AG09309 (cell line): ENCODE measurements around the genes KRTAP21-2, IFNAR2, GART and ITSN1.

DNA sequence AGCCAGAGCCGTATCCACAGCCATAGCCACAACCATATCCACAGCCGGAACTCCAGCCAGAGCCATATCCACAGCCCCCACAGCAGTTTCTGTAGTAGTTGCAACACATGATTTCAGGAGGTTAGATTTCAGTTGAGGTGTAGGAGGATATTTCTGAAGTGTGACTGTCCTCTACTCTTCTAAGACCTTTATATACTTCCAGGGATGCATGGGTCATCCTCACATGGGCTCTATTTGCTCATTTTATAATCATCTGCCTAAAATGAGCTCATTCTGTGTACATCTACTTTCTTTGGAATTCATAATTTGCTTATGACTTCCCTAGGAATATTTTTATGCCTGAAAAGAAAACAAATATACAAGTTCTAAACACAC is at the start of gene KRTAP21-2:
Gene KRTAP21-2 (minus strand): TSS at position 166 of the 375 bp plus-strand sequence.
- RRBS: no CpG with 5 or more reads among the region's 2 CpGs

DNA sequence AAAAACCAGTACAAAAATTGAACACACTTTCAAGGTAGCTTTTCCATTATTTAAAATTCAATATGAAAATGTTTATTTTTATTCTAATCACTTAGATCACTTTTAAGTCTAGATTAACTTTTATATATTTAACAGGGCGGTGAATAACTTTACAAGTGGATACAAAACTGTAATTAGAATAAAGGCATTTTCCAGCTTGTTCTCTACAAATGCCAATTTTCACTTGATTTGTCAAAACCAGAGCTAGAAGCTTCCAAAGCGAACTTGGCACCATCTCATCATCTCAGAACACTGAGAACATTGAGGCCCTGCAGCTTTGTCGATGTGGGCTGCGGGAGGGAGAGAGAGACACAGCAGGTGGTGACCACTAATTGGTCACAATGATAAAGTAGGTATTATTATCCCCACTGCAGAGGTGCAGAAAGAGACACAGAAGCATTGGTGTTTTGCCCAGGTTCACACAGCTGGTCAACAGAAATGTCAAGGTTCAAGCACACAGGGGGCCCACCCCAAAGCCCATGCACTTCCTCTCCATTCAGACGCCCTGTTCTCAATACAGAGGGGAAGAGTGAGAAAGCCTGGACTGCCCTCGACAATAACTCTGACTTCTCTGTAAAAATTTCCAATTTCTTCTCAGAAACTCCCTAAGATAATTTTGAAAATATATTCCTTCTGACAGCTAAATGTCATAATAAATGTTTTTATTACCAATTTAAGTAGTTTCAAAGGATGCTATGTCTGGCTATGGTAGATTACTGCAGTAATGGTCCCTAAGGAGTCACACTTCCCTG is 72.2 kb upstream of the KRTAP19-8 start:
- RRBS: no CpG with 5 or more reads among the region's 6 CpGs

DNA sequence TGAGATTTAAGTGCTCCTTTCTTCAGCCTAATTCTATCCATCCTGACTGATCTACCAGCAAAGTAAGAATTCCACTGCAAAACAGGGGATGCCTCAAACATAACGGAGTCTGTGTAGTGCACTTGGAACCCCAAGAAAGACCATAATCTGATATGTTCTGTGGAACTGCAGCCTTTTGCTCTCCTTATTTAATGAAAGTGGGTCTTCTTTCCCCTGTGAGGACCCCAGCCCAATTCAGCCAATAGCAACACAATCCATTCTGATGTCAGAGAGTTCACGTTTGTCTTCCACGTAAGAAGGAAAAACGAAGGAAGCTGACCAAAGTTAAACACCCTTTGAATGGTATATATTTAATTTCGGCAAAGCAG is 112.8 kb downstream of the TIAM1 start:
- RRBS: no CpG with 5 or more reads among the region's 5 CpGs

- RRBS: no CpG with 5 or more reads among the region's 3 CpGs
These were observed 11.8 kb upstream of the SOD1 start for GRCh38 chr21:31647680-31648101.

- RRBS: no CpG with 5 or more reads among the region's 9 CpGs
These were observed 18.9 kb downstream of the SOD1 start for GRCh38 chr21:31678128-31679044.

- RRBS: no CpG with 5 or more reads among the region's 2 CpGs
These were observed 30.3 kb downstream of the SCAF4 start for GRCh38 chr21:31701563-31702023.

DNA sequence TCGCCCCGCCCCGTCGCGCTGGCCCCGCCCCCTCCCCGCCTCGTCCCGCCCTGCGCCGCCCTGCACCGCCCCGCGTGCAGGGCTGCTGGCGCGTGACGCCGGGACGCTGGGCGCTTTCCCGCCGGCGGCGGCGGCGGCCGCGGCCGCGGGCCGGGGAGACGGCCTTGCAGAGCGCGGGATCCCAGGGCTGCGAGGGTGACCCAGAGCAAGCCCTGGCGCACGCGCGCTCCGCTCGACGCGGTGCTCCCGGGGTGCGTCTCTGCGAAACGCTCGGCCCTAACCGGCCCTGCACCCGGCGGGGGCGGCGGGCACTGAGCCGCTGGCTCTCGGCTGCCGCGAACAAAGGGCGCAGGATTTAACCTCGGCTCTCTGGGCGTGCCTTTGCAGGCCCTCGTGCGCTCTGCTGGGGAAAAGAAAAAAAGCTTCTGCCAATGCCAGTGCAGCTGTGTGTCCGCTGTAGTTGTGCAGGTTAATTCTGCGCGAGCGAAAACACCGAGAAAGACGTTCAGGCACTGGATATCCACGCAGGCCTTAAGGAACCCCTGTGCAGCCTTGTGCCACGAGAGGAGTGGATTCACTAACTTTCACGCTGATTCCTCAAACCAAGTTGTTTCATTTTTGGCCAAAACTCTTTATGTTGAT is 362 bp upstream of the SCAF4 start:
- RRBS: 3% methylated on average over 19 of the region's 71 CpGs

DNA sequence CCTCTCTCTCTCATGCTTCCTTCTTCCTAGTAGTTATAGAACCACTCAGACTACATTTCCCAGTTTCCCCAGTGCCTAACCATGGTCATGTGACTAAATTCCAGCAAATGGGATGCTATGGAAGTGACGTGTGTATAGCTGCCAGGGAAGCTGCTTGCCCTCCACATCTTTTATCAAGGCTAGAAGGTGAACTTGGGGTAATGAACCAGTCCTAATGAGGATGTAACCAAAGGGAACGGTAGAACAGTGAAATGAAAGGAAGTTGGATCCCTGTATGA is 184.0 kb downstream of the MIS18A start:
- RRBS: no CpG with 5 or more reads among the region's 2 CpGs

GRCh38 chr21:32413620-32414189 is 1.2 kb downstream of the EVA1C start:
- RRBS: no CpG with 5 or more reads among the region's 10 CpGs

- RRBS: no CpG with 5 or more reads among the region's 8 CpGs
These were observed 22.9 kb upstream of the IFNAR2 start for GRCh38 chr21:33206785-33207239.

DNA sequence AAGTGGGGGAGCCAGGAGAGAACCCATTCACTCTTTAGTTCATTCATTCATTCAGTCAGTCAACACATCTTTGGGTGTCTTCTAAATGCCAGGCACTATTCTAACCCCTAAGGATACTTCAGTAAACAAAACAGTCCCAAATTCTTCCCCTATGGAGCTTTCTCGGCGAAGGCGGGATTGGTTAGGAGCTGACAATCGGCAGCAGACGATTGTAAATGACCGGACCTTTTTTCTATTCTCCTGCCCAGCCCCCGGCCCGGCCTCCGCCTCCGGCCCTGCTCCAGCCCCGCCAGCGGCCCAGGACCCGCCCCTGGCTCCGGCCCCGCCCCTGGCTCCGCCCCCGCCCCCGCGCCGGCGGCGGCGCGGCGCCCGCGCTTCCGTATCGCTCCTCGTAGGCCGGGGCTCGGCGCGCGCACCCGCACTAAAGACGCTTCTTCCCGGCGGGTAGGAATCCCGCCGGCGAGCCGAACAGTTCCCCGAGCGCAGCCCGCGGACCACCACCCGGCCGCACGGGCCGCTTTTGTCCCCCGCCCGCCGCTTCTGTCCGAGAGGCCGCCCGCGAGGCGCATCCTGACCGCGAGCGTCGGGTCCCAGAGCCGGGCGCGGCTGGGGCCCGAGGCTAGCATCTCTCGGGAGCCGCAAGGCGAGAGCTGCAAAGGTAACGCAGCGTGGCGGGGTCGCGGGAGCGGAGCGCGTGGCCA is at the start of gene IFNAR2:
Gene IFNAR2 (plus strand): TSS at position 380 of the 701 bp plus-strand sequence.
- RRBS: 2% methylated on average over 49 of the region's 78 CpGs

GRCh38 chr21:33230798-33231055 is 989 bp downstream of the IFNAR2 start:
- RRBS: no CpG with 5 or more reads among the region's 11 CpGs

DNA sequence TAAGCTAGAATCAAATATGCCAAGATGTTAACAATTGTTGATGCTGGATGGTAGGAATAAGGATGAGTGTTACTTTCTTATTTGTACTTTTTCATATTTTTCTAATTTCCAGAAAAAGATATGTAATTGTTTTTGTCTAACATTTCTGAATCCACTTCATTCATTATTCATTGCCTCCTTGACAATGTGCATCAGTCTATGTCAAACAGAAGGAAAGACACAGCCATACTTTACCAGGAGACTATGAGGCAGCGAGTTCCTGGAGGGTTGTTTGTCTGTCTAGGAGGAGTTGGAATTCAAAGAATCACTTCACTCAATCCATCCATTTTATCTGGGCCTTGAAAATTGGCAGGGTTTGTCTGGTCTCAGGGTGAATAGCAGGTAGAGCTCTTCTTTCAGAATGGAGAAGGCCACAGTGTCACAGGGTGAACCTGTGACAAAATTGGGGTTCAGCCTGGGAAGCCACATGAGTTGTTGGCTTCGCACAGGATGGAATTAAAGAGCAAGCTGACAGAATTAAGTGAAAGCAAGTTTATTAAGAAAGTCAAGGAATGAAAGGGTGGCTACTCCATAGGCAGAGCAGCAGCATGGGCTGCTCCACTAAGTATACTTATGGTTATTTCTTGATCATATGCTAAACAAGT is 4.7 kb downstream of the IFNAR2 start:
- RRBS: no CpG with 5 or more reads among the region's 2 CpGs

DNA sequence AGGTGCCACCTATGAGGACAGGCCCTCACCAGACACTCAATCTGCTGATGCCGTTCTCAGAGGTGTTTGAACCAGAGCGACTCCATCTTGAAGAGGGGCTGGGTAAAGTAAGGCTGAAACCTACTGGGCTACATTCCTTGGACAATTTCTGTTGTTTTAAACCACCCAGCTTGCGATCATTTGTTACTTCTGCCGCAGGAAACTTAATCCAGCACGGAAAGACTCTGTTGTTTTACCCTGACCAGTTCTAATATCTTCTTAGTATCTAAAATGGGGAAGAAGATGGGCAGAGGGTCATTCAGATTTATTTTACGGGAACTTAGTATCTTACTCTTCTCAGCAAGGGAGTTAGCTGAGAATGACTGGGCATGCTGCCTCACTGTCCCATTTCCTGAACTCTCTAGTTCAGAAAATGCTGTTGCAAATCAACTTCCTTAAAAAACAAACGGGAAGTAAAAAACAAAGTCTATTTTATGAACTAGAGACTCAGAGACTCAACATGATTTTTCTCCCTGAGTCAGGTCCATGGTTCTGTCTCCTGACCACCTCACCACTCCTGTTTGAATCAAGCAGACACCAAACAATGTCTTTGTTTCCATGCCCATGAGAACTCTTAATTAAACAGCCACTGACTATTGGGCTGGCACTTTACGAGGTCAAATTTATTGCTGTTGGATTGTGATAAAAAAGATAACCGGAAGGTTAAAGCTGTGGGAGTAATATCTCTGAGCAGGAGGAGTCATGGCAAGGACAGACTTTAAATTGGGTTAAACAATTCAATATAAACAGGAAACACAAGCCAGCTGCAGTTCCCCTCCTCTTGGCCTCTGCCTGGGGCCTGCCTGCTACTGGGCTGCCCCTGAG is 23.8 kb upstream of the IFNAR1 start:
- RRBS: no CpG with 5 or more reads among the region's 9 CpGs

DNA sequence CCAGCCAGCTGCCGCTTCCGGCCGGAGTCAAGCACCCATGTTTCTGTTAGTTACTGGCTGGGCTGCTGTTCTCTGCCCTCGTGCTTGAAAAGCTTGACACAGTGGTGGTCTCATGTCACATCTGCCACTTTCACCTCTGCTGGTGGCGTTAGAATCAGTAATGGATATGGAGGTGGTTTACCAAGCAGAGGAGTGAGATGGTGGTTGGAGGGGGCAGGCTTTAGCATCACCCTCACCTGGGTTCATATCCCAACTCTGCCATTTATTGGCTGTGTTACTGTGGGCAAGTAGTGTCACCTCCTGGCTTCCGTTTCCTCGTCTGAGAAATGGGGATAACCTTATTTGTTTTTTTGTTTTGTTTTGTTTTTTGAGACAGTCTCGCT is 21.2 kb downstream of the IFNGR2 start:
- RRBS: no CpG with 5 or more reads among the region's 8 CpGs

DNA sequence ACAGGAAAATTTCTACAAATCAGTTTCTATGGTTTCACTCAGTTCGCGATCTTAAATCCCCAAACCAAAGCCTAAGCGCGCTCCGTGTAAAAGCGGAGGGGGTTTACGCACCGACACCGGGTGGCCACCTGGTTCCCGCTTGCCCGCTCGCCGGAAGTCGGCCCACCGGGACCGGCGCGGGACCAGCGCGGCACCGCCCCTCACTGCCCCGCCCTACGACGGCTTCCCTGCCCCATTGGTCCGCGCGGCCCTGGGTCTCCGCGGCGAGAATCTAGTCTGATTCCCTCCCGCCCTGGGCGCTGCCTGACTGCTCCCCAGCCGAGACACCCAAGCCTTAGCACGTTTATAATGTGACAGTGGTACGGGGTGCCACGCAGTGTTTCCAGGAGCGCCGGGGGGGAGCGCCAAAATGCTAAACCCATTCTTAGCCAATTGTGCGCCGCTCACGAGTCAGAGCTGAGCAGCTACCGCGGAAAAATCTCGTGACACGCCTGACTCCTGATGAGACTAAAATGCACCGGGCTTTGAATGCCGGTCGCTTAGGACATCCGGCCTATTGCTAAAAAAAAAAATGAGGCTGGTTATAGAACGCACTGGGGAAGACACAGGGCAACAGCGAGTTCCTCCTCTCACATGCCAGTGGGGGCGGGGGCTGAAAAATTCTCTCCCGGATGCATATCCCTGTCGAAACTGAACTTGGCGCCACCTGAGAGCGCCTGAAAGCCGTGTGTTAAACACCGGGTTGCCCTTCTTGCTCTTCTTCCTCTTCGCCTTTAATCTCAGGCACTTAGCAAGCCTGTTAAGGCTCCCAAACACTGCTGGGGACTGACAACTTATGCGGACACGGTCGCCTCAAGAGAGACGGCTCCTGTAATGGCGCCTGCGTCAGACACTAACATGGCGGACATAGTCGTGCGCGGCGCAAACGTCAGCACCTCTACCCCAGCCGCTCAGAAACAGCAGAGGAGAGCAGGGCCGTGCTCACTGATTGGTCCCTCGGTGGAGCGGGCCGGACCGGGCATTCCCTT is at the start of gene GART:
Gene GART (minus strand): TSS at position 164 of the 1,028 bp plus-strand sequence.
- RRBS: 2% methylated on average over 6 of the region's 78 CpGs

DNA sequence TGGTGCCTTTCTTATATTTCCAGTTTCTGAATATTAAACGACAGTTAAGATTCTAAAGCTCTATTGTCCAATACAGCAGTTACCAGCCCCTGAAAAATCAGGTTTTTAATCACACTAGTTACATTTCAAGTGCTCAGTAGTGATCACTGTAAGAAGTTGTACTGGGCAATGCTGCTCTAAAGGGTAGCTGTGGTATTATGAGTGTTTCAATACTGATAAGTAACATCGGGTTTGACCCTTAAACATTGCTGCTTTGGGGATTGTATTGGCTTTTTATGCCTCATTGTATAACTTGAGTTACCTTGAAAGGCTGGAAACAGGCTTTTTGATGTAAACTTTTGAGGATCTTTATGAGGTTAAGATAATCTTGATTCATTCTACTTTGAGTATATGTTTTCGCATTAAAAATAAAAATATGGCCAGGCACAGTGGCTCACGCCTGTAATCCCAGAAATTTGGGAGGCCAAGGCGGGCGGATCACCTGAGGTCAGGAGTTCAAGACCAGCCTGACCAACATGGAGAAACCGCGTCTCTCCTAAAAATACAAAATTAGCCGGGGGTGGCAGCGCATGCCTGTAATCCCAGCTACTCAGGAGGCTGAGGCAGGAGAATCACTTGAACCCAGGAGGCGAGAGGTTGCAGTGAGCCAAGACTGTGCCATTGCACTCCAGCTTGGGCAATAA is 21.5 kb downstream of the SON start:
- RRBS: no CpG with 5 or more reads among the region's 11 CpGs

GRCh38 chr21:33642077-33643094 is at the start of gene ITSN1:
ITSN1 (plus strand) TSS chr21:33642501.
- RRBS: 2% methylated on average over 22 of the region's 100 CpGs

GRCh38 chr21:33799155-33800198 is 116.1 kb downstream of the ATP5PO start:
- RRBS: no CpG with 5 or more reads among the region's 7 CpGs

GRCh38 chr21:33924543-33924789 is 8.9 kb upstream of the ATP5PO start:
- RRBS: no CpG with 5 or more reads among the region's 3 CpGs